Kidney (tissue), 2 donors: ENCODE measurements around a stretch of chr10.

- PRO-cap = no peak
- RRBS = no CpG with 5 or more reads among the region's 1 CpG
Observed at GRCh38 chr10:117309317-117309909, 65.8 kb downstream of the PDZD8 start.

- PRO-cap = no peak
- RRBS = 6% methylated on average over 21 of the region's 30 CpGs
Observed at GRCh38 chr10:117544636-117545190, 2.2 kb downstream of the EMX2 start.

GRCh38 chr10:117545191-117545428 lies 2.6 kb downstream of the EMX2 start:
- PRO-cap = unidirectional peak, plus-strand start at chr10:117545349
- RRBS = 6% methylated on average over 14 of the region's 22 CpGs

DNA sequence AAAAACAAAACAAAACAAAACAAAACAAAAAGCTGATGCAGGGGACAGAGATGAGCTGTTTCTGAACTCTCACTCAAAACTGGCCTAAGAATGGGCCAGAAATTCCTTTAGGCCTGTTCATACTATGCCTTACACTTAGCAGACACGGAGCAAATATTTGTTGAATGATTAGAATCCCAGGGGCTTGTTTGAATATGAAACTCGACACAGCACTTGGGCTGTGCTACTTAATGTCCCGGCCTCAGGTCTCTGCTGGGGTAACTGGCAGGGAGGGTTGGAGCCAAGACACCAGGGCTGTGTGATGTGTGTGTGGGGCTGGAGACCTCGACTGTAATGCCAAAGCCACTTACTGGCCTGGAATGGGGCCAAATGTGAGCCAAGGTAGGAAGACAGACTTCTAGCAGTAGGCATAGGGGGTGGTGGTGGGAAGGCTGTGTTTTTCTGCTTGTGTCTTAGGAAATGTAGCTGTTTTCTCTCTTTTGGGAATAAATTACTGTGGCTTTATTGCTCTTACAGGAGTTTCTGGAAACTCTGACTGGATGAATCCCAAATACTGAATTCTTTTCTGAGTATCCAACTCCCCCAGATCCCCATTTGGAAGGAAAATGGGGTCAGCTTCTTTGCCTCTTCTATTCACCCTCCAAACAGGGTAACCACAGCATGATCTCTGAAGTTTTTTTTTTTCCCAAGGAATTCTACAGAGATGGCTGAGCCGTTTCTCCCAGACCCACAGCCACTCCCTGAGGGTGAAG lies 66.7 kb downstream of the EMX2 start:
- PRO-cap = no peak
- RRBS = no CpG with 5 or more reads among the region's 5 CpGs

DNA sequence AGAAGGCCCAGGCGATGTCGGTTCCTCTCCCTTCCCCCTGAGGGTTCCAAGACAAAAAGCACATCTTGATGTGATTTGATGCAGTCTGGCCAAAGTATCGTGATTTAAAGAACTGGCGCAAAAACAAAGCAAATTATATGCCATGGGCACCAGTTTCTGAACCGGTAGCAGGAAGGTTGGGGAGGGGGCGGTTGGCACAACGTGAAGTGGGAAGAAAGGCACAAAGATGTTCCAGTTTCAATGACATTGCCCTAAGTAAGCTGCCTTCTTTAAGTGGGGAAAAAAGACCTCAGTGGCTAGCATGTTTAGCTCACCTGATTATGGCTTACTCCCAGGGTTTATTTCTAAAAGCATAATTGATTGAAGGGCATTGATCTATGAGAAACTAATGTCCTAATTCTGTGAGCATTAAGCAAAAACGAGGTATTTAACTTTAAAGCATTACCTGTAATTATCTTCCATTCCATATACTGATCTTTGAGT lies 72.6 kb downstream of the FAM204A start:
- PRO-cap = no peak
- RRBS = no CpG with 5 or more reads among the region's 8 CpGs

DNA sequence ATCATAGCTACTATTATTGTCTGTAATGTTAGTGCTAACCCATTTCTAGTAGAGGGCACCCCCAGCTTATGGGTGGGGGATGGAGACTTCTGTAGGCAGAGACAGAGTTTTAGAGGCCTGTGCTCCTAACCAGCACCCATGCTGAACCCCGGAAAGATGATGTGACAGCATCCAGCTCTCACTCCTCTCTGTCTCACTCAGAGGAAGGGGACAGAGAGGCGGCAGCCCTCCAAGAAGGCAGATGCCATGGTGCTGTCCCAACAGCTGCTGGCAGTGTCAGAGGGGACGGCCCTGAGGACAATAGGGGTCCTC lies 74.4 kb upstream of the PRLHR start:
- PRO-cap = no peak
- RRBS = no CpG with 5 or more reads among the region's 3 CpGs

GRCh38 chr10:118672880-118673314 lies 77.4 kb upstream of the PRLHR start:
- PRO-cap = no peak
- RRBS = no CpG with 5 or more reads among the region's 3 CpGs

DNA sequence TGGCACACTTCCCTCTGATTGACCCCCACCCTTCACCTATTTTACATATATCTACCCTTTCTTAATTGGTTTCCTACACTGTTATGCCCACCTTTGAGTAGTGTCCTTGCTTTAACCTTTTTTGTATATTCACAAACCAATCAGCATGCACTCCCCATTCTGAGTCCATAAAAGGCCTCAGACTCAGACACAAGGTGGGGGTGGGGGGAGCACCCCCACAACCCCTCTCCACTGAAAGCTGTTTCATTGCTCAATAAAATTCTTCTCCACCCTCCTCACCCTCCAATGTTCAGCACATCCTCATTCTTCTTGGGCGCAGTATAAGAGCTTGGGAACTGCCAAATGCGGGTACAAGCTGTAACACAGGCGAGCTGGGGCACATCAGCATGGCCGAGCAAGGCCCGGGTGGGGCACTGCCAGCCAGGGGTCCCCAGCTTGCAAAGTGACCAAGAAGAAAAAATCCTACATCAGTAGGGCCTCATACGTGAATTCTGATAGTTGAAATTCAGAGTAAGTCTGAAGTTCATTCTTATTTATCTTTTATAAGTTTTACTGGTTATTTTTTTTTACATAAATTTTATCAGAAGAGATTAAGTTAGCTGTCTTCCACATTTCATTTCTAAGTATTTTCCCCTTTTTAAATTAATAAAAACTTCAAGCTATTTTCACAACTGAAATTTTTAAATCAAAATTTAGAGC lies 50.1 kb downstream of the CACUL1 start:
- PRO-cap = no peak
- RRBS = no CpG with 5 or more reads among the region's 6 CpGs

GRCh38 chr10:118744281-118744793 lies 10.4 kb downstream of the CACUL1 start:
- PRO-cap = no peak
- RRBS = no CpG with 5 or more reads among the region's 10 CpGs

DNA sequence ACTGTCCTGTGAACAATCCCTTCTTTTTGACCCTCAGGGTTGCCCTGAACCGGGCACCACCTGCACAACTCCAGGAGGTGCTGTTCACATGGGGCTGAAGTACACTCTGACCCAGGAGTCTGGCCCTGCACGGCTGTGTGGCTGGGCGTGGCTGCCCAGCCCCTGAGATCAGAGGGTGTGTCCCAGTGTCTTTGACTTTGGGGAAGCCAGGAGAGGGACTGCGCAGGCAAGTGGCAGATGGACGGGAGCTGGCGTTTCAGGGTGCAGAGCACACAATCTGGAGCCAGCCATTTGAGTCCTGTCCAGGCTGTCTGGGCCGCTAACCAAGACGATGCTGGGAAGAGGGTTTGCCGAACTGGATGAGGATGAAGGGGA lies 121.0 kb upstream of the NANOS1 start:
- PRO-cap = no peak
- RRBS = no CpG with 5 or more reads among the region's 9 CpGs

DNA sequence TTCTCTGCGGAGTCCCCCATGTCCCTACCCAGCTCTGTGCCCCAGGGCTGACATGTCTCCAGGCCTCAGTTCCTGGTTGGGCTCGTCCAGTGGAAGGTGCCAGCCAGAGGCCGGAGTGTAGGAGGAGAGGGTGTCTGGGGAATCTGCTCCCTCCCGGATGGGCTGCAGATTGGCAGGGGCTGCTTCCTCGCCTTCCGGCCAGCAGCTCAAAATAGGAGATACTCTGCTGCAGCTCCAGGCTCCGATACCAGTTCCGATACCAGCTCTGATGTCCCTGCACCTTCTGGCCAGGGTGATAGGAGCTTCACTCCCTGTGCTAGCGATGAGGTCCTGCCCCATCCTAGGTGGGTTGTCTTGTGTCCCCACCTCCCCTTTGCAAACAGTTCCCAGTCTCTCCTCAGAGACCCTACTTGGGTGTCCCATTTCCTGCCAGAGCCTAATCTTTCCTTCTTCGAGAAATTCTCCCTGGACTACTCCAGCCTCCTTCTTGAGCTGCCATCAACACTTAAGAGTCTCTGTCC lies 62.8 kb upstream of the NANOS1 start:
- PRO-cap = no peak
- RRBS = no CpG with 5 or more reads among the region's 10 CpGs

- PRO-cap = no peak
- RRBS = no CpG with 5 or more reads among the region's 1 CpG
Observed at GRCh38 chr10:118983259-118983514, 46.3 kb upstream of the NANOS1 start.

DNA sequence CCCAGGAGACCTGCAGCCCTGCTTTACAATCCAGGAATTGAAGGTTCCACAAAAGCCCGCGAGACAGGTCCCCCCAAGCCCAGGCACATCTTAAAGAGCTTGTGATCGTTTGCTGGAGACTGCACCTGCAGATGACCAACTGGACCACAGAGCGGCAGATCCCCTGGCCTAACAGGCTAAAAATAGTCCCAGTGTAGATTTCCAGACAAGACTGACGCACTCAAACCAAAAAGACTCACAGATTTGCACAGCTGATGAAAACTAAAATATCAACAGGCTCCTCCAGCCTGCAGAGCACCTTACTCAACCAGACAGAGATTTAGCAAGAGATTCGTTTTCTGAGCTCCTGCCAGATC lies 22.8 kb upstream of the NANOS1 start:
- PRO-cap = no peak
- RRBS = no CpG with 5 or more reads among the region's 6 CpGs

- PRO-cap = no peak
- RRBS = no CpG with 5 or more reads among the region's 12 CpGs
Observed at GRCh38 chr10:119035915-119036399, 6.4 kb downstream of the NANOS1 start.

- PRO-cap = no peak
- RRBS = no CpG with 5 or more reads among the region's 18 CpGs
Observed at GRCh38 chr10:119049549-119050334, 20.2 kb downstream of the NANOS1 start.

- PRO-cap = no peak
- RRBS = no CpG with 5 or more reads among the region's 6 CpGs
Observed at GRCh38 chr10:119056687-119057108, 23.9 kb downstream of the EIF3A start.

GRCh38 chr10:119066534-119066941 lies 14.1 kb downstream of the EIF3A start:
- PRO-cap = no peak
- RRBS = no CpG with 5 or more reads among the region's 4 CpGs

- PRO-cap = no peak
- RRBS = no CpG with 5 or more reads among the region's 4 CpGs
Observed at GRCh38 chr10:119135258-119135640, 30.3 kb downstream of the SFXN4 start.

GRCh38 chr10:119221270-119221671 lies 13.9 kb downstream of the GRK5 start:
- PRO-cap = no peak
- RRBS = no CpG with 5 or more reads among the region's 2 CpGs

GRCh38 chr10:119330248-119330795 lies 123.0 kb downstream of the GRK5 start:
- PRO-cap = no peak
- RRBS = no CpG with 5 or more reads among the region's 5 CpGs